A549 (cell line): Measurements from ENCODE around the gene FAM180B.

DNA sequence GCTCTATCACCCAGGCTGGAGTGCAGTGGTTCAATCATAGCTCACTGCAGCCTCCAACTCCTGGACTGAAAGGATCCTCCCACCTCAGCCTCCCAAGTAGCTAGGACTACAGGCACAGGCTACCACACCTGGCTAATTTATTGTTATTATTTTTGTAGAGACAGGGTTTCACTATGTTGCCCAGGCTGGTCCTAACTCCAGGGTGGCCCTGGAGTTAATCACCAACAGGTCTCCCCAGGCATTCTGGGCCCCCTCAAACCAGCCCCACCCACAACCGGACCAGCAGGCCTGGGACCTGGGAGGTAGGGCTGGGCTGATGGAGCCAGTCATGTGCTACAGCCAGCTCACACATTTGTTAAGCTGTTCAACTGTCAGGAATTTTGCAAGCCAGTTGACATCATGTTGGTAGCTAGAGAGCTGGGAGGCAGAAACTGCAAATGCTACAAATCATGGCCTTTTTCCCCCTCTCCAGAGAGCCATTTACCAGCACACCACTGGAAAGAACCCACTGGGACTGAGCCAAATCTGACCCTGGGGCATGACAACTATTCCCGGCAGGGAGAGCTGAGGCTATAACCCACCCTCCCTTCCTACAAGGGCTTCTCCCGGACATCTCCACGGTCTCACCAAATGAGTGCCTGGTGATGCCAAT, 6.9 kb downstream of the ARHGAP1 start:
- PRO-cap, result no peak
CAGE:
- cytosol, long polyA plus RNA, result no peak
- long polyA plus RNA, result no peak
- nucleus, long polyA plus RNA, result no peak

- PRO-cap, result no peak
CAGE:
- cytosol, long polyA plus RNA, result no peak
- long polyA plus RNA, result no peak
- nucleus, long polyA plus RNA, result no peak
Observed at GRCh38 chr11:46981343-46981935, 44.9 kb downstream of the CSTPP1 start.

DNA sequence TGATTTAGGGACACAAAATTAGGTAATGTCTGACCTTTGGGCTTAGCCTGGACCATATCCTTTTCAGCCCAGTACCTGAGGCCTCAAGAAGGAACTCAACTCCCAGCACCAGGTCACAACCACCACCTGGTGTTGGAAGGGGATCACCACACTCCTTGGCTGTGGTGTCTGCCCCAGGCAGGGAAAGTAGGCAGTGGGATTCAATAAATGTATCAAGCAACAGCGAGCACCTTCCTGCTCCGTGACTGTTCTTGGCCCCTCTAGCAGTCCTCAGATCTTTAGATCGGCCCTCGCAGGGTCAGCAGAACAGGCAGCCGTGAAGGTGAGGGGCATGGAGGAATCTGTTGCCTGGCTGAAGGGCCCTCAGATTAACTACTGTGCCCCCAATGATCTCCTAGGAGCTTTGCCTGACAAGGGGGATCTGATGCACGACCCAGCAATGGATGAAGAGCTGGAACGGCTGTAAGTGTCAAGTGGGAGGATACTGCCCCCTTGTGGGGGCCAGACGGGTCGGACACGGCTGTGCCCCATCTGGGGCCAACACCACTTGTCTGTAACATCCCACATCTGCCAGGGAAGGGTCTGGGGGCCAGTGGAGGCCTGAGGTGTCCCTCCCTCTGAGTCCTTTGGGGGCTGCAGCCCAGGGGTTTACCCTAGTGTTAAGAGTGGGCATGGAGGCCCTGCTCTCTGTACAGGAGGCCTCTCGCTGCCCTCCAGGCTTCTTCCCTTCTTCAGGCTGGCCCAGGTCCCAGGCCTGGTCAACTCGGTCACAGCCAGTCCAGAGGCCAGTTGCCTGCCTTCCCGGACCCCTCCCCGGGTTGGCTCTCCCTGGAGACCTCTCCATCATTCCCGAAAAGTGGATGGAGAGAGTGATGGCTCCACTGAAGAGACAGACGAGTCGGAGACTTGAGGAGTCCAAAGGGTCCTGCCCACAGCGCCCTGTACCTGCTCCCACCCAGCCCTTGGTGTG, 15.7 kb downstream of the ARFGAP2 start:
- PRO-cap, result no peak
CAGE:
- cytosol, long polyA plus RNA, result no peak
- long polyA plus RNA, result no peak
- nucleus, long polyA plus RNA, result no peak

DNA sequence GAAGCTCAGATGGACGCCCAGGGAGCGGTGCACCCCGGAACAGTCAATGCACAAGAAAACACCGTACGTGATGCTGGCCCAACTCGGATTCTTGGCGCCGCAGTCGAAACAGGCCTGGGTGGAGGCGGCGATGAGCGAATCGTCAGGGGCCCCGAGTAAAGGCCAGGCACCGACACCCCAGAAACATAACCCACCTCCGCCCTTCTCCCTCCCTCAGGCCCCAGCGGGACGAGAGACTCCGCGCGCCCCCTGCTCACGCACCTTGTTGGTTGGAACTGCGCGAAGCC, 215 bp downstream of the ARFGAP2 start:
- PRO-cap, result no peak
CAGE:
- cytosol, long polyA plus RNA, result no peak
- long polyA plus RNA, result no peak
- nucleus, long polyA plus RNA, result no peak

- PRO-cap, result no peak
CAGE:
- cytosol, long polyA plus RNA, result no peak
- long polyA plus RNA, result no peak
- nucleus, long polyA plus RNA, result no peak
Observed at GRCh38 chr11:47182207-47182973, 3.8 kb downstream of the PACSIN3 start.

DNA sequence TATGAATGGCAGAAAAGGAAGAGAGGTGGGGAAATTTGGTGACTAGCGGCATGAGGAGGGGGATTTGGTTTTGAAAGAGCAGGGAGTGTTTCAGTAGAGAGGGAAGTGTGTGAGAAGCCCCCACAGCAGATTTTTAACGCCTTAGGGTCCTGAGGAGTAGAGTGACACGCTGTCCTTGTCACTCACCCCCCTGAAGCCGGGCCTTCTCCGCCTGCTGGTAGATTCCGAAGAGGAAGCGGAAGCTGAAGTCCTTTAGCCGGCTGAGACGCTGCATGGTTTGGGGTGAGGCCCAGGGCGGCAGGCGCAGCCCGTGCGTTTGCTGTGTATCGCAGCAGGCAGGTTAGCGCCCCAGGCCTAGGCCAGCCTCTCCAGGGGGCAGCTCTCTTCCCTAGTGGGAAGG, 4.1 kb downstream of the ACP2 start:
- PRO-cap, result no peak
CAGE:
- cytosol, long polyA plus RNA, result no peak
- long polyA plus RNA, result no peak
- nucleus, long polyA plus RNA, result no peak

DNA sequence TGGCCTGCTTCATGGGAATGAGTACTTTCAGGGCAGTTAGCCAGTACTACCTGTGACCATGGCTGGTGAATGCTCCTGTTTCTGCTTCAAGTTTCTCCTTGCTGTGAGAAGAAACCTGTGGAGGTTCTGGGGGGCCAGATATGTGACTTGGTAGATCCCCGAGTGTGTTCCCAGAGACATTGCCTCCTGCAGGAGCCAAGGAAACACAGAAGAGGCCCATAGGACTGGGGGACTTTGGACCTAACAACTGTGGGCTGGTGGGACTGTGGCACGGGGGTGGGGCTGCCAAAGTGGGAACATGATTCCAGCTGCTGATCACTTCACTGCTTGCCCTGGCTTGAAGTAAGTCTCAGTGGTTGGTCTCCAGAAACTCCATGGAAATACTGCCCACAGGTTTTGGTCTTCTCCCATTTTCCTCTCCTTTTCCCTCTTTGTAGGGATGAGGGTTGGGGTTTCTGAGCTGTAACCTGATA, 4.1 kb upstream of the NR1H3 start:
- PRO-cap, result no peak
CAGE:
- cytosol, long polyA plus RNA, result no peak
- long polyA plus RNA, result no peak
- nucleus, long polyA plus RNA, result no peak

DNA sequence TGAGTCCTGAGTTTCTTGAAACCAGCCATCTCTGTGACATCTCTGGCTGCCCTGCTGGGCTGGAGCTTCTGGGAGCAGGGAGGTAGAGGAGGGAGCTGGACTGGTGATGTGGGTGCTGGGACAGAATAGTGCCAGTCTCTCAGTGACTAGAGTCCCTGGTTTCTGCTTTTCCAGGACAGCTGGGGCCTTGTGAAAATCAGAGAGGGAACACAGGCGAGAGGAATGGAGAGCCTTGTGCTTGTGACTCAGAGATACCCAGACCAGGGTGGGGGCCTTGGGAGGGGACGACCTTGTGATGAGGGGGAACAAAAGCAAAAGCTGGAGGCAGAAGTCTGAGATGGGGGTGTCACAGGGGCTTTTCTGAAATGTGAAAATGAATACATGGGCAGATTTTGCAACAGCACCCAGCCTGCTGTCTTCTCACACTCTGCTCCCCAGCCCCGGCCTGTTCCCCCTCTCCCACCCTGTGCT, 3.5 kb upstream of the NR1H3 start:
- PRO-cap, result no peak
CAGE:
- cytosol, long polyA plus RNA, result no peak
- long polyA plus RNA, result no peak
- nucleus, long polyA plus RNA, result no peak

GRCh38 chr11:47258946-47260030, 1.5 kb downstream of the NR1H3 start:
- PRO-cap, result no peak
CAGE:
- cytosol, long polyA plus RNA, result no peak
- long polyA plus RNA, result no peak
- nucleus, long polyA plus RNA, result no peak

DNA sequence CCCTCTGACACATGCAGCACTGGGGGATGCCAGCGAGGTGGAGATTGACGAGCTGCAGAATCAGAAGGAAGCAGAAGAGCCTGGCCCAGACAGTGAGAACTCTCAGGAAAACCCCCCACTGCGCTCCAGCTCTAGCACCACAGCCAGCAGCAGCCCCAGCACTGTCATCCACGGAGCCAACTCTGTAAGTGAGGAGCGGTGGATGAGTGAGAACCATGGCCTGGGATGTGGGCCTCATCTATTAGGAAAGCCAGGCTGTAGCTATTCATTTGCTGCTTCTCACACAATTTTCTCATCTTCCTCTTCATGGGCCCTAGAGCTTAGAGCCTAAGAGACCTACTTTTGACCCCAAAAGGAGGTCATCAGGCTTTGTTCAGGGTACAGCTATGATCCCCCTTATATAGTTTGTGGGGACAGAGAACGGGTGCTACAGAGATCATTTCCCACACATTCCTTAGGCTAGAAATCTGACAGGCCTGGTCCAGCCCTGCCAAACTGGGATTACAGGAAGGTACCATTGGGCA, 26.6 kb downstream of the NR1H3 start:
- PRO-cap, result no peak
CAGE:
- cytosol, long polyA plus RNA, result no peak
- long polyA plus RNA, result no peak
- nucleus, long polyA plus RNA, result no peak

DNA sequence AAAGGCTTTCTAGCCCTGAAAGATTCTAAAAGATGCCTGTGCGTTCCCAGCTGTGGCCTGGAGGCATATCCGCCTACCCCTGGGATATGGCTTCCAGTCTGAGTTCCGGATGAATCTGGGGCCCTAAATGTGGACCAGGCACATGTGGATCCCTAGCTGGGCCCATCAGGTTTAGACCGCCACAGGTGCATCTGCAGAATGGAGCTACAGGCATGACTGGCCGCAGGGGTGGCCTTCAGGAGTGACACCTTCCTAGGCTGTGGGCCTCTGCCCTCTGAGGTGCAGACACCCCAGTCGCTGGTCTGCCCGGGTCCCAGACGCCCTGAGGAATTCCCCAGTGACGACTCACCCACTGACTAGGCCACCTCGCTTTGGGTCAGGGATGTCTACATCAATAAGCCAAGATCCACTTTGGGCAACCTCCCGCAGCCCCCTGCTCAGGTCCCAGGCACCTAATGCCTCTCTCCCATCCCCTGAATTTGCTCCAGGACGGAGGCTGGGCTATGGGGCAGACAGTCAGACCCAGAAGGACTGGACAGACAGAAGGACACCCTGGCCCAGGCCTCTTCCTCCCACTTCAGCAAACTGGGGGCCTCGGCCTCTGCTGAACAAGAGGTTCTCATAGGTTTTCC, 3.9 kb downstream of the SPI1 start:
- PRO-cap, result no peak
CAGE:
- cytosol, long polyA plus RNA, result no peak
- long polyA plus RNA, result no peak
- nucleus, long polyA plus RNA, result no peak

- PRO-cap, result no peak
CAGE:
- cytosol, long polyA plus RNA, result no peak
- long polyA plus RNA, result no peak
- nucleus, long polyA plus RNA, result no peak
Observed at GRCh38 chr11:47392778-47393742, 14.7 kb upstream of the SPI1 start.

GRCh38 chr11:47395535-47396142, 12.8 kb upstream of the SLC39A13 start:
- PRO-cap, result no peak
CAGE:
- cytosol, long polyA plus RNA, result no peak
- long polyA plus RNA, result no peak
- nucleus, long polyA plus RNA, result no peak

GRCh38 chr11:47413531-47414497, 5.4 kb downstream of the SLC39A13 start:
- PRO-cap, result no peak
CAGE:
- cytosol, long polyA plus RNA, result no peak
- long polyA plus RNA, result no peak
- nucleus, long polyA plus RNA, result no peak

DNA sequence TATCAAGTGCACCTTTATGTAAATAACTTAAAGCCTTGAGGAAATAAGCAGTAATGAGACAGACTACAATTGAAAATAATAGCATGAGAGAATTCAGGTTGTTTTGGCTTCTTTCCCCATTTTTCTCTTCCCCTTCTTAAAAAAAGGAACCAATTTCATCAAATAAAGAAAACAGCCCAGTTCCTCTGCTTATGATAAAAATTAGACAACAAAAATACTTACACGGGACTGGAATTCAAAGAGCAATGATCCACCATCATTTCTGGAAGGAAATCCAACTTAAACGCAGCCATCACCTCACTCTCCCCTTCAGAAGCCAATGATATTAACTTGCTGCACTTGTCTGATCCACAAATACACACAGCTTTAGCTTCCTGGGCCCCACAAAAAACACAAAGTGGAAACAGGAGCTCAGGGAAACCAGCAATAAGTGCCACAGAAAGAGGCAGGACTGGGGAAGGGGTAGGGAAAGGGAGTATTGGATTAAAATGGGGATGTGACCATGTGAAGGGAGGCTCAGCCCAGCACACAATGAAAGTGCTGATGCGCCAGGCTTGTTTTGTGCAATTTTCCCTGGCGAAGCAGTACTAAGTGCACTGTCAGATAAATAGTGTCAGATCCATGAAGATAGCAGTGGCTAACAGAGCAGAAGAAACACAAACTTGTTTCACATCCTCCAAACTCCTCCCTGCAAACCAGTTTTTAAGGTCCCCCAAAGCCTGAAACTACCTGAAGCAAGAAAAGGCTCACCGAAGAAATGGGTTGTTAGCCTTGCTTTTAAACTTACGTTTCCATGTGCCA, 50.5 kb upstream of the RAPSN start:
- PRO-cap, result no peak
CAGE:
- cytosol, long polyA plus RNA, result no peak
- long polyA plus RNA, result no peak
- nucleus, long polyA plus RNA, result no peak

DNA sequence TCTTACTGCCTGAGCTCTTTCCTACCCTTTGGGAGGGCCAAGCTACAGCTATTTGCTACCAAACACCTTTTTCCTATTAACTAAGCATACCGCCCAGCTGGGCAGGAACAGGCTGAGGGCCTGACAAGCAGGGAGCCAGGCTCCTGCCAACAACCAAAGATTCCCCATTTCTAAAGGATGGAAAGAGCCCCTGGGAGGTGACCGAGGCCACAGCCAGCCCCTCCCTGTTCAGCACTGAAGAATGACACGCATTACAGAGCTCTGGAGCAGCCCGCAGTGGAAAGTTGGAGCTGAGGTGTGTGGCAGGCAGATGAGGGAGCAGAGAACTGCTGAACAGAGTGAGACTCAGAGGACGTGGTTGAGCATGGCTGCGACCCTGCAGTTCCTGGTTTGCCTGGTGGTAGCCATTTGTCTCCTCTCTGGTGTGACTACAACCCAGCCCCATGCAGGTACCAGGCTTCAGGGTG, at the start of gene FAM180B:
TSS of gene FAM180B (plus strand) at position 274 of the 467 bp plus-strand sequence.
- PRO-cap, result no peak
CAGE:
- cytosol, long polyA plus RNA, result no peak
- long polyA plus RNA, result no peak
- nucleus, long polyA plus RNA, result no peak

- PRO-cap, result no peak
CAGE:
- cytosol, long polyA plus RNA, result no peak
- long polyA plus RNA, result no peak
- nucleus, long polyA plus RNA, result no peak
Observed at GRCh38 chr11:47723875-47724425, 8.8 kb upstream of the AGBL2 start.

- PRO-cap, result no peak
CAGE:
- cytosol, long polyA plus RNA, result no peak
- long polyA plus RNA, result no peak
- nucleus, long polyA plus RNA, result no peak
Observed at GRCh38 chr11:47842119-47842852, 5.9 kb downstream of the NUP160 start.

- PRO-cap, result no peak
CAGE:
- cytosol, long polyA plus RNA, result no peak
- long polyA plus RNA, result no peak
- nucleus, long polyA plus RNA, result no peak
Observed at GRCh38 chr11:48017082-48017534, 36.7 kb downstream of the PTPRJ start.

DNA sequence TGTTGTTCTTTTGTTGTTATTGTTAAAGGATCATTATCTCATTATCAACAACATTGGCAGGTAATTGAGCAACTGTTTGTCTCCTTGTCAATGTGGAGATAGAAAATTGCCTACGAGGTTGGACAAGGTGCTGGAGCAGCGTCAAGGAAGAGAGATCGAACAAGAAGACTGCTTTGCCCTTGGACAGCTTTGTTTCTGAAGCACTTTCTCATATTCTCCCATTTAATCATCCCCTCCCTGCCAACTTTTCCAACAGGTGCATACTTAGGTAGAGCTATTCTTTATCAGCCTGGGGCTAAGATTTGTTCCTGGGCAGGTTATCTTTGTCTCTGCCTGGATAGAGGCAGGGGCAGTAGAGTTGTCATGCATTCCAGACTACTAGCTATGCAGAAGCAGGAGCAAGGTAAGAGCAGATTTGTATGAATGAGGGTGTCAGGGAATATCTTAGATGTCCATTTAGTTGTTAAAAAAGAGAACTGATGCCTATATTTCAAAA, 82.2 kb downstream of the PTPRJ start:
- PRO-cap, result no peak
CAGE:
- cytosol, long polyA plus RNA, result no peak
- long polyA plus RNA, result no peak
- nucleus, long polyA plus RNA, result no peak